ENCODE results near the gene MAGEB3.

GRCh38 chrX:30230560-30230933, at the start of gene MAGEB3:
Gene MAGEB3 (plus strand): TSS chrX:30230657.
- PRO-cap, result no peak

DNA sequence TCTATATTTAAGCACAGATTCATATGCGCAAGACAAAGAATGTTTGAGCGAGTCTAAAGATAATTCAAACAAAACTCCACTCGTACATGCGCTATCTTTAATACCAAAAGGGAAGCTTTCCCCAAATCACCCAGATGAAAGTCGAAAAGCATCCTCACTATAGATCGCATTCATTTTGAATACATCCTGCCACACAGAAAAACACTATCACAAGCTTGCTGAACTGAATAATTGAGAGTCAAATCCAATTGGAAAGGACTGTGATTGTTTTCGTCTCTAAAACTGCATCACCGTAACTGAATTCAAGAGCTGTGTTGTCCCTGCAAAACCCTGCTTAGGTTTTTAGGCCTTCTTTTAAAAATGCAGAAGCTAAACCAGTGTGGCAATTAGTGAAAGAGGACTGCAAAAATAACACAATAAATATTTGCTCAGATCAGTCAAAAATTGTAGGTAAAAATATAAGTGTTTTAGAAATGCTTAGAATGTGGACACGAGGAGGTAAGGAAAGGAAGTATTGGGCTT, 586 bp downstream of the TASL start:
- PRO-cap, result no peak

GRCh38 chrX:30652350-30653249, 623 bp upstream of the GK start:
- PRO-cap, result unidirectional peak, plus-strand start at chrX:30652654; bidirectional peak, plus-strand start at chrX:30652676, minus-strand start at chrX:30652706; bidirectional peak, plus-strand start at chrX:30652913, minus-strand start at chrX:30652868; bidirectional peak, plus-strand start at chrX:30653377, minus-strand start at chrX:30653166

- PRO-cap, result unidirectional peak, plus-strand start at chrX:30888523
Observed at GRCh38 chrX:30888434-30888728, 673 bp downstream of the TAB3 start.

- PRO-cap, result no peak
Observed at GRCh38 chrX:30889791-30890055, 669 bp upstream of the TAB3 start.

DNA sequence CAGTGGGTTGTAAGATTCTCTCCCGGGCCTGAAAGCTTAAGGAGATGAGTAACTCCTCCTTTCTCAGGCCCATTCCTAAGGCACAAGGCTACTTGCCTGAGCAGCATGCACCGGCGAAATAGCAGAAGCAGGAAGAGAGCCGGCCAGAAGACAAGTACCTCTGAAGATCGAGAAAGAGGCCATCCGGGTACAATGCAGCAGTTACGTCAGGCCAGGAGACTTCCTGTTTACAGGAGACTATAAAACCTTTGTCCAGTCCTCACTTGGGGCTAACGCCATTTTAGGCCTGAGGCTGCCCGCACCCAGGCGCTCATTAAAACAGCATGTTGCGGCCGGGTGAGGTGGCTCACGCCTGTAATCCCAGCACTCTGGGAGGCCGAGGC, 790.9 kb upstream of the FTHL17 start:
- PRO-cap, result no peak

DNA sequence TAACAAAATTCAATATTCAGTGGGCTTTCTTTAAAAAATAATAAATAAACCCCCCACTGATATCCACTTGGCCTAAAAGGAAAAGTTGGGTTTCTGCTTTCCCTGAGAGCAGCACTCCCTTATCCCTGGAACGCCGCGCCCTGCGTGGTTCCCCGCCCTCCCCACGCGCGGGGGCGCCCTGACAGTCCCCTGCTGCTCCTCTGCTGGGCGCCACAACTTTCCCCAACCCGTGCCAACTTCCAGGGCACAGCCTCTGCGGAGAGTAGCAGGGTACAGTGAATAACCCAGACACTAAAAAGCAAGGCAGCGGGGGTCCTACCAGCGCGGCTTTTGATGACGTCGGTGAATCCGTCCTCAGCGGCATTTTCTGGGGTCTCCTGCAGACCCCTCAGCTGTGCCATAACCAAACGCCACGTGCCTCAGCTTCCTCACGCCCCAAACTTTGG, 405.9 kb downstream of the FAM47A start:
- PRO-cap, result no peak

DNA sequence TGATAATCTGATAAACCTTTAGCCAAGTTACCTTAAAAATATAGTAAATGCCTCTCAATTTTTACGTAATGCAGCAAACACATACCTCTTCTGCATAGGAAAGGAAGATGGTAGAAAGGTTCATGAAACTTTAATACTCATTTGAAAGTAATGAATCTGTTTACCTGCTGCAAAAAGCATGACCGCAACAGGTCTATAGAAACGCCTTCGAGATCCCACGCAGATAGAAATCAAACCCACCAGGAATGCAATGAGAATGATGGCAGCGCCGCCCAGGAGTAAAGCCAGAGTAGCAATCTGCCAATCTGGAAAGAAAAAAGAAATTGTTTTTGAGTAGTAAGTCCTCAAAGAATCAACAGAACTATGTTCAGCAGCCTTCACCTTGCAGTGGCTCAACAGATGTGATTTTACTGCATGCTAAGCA, 18.0 kb downstream of the TMEM47 start:
- PRO-cap, result no peak

GRCh38 chrX:37833822-37834162, 13.6 kb downstream of the DYNLT3 start:
- PRO-cap, result no peak

- PRO-cap, result no peak
Observed at GRCh38 chrX:38219928-38220371, 721 bp downstream of the SRPX start.

DNA sequence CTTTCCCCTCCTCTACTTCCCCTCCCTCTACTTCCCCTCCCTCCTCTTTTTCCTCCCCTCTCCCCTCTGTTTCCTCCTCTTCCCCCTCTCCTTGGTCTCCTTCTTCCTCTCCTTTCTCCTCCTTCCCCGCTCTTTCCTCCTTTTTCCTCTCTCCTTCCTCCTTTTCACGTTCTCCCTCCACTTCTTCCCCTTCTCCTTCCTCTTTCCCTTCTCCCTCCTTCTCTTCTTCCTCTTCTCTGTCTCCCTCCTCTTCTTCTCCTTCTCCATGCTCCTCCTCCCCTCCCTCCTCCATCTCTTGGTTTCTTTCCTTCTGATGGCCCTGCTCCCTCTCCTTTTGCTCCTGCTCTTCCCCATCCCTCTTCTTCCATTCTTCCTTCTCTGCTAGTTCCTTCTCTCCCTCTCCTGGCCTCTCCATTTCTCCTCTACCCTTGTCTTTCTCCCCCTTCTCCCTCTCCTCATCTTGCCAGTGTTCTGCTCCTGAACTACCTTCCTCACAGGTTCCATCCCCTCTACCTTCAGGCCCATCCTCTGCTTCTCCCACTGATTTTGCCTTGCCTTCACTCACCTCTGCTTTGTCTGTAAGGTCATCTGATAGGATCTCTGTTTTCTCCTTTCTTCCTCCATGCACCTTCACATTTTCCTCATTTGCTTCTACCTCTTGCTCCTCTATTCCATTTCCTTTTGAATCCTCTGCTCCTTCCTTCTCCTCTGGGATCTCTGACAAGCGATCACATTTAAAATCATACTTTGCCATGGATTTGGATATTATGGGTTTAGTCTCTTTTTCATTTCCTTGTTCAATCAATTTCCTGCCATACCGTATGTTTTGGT, 40.6 kb downstream of the RPGR start:
- PRO-cap, result no peak

DNA sequence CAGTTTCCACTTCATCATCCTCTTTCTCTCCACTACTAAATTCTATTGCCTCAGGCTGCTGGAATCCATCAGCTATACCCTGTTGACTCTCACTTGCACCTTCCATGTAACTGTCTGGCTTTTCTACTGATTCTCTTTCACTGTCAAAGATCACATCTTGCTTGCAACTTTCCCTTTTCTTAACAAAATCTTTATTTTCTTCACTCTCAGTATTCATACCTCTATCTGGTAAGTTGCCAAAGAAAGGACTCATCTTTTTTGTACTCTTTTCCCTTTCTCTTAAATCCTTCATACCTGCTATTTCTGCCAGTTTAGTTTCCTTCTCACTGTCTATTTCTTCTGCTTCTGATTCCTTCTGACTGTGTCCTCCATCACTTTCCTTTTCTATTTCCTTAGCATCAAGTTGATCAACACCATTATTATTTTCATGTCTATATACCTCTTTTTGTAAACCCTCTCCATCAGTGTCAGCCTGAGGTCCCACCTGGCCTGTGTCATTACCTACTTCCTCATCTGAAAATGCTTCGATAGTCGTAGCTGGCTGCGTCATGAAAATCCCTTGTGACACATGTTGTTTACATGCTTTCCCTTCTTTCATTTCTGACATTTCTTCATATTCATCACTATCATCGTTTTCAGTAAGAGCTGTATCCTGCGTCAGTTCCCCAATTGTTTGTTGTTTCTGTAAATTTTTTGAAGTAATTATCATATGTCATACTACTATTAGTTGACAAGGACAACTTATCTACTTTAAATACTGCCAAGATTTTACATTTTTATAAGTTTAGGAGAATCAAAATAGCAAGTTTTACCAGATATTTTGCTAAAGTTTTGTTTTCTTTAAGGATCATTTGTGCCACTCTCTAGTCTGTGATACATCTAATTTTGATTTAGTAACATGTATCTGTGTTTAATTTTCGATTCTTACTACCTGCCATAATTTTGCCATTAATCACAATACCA, 39.7 kb downstream of the RPGR start:
- PRO-cap, result no peak

DNA sequence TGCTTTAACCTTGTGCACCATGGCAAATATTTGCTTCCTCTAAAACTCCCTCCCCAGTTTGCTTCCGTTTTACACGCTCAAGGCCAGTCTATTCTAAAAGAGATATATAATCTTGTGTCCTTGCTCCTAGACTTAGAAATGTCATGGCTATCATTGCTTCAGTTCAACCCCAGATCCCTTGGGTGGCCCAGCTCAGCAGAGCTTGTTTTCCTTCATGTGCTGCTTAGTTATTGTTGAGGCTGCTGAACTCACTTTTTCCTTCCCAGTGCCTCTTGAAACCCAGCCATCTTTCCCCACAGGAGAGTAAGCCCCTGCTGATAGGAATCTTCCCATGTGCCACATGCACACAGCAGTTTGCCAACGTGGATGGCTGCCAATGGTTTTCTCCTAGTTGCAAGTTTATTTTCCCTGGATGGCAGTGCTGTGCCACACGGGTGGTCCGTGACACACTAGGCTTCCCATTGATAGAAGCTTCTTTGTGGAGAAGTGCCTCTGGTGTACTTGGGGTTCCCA, 76.0 kb downstream of the TSPAN7 start:
- PRO-cap, result no peak

- PRO-cap, result bidirectional peak, plus-strand start at chrX:38805244, minus-strand start at chrX:38805084
Observed at GRCh38 chrX:38804541-38805291, 3.5 kb downstream of the MID1IP1 start.

DNA sequence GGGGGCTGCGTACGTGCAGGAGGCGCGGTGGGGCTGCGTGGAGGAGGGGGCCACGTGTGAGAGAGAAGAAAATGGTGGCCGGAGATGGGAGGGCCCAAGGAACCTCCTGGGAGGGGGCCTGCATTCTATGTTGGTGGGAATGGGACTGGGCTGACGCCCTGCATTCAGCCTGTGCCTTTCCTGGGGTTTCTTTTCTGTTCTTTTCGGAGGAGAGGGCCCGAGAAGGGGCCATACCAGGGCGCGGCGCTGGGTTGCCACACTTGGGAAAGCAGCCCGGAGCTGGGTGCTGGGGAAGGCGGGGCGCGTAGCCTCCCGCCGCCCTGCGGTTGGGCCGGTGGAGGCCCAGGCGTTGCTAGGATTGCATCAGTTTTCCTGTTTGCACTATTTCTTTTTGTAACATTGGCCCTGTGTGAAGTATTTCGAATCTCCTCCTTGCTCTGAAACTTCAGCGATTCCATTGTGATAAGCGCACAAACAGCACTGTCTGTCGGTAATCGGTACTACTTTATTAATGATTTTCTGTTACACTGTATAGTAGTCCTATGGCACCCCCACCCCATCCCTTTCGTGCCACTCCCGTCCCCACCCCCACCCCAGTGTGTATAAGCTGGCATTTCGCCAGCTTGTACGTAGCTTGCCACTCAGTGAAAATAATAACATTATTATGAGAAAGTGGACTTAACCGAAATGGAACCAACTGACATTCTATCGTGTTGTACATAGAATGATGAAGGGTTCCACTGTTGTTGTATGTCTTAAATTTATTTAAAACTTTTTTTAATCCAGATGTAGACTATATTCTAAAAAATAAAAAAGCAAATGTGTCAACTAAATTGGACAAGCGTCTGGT, 4.6 kb downstream of the MID1IP1 start:
- PRO-cap, result bidirectional peak, plus-strand start at position 64 of the sequence, minus-strand start outside the sequence; unidirectional peak, minus-strand start at position 510 of the sequence

GRCh38 chrX:39811344-39811729, 286.4 kb downstream of the BCOR start:
- PRO-cap, result no peak

GRCh38 chrX:39860202-39861010, 237.4 kb downstream of the BCOR start:
- PRO-cap, result unidirectional peak, minus-strand start at chrX:39860417

GRCh38 chrX:39886238-39886685, 211.5 kb downstream of the BCOR start:
- PRO-cap, result no peak

DNA sequence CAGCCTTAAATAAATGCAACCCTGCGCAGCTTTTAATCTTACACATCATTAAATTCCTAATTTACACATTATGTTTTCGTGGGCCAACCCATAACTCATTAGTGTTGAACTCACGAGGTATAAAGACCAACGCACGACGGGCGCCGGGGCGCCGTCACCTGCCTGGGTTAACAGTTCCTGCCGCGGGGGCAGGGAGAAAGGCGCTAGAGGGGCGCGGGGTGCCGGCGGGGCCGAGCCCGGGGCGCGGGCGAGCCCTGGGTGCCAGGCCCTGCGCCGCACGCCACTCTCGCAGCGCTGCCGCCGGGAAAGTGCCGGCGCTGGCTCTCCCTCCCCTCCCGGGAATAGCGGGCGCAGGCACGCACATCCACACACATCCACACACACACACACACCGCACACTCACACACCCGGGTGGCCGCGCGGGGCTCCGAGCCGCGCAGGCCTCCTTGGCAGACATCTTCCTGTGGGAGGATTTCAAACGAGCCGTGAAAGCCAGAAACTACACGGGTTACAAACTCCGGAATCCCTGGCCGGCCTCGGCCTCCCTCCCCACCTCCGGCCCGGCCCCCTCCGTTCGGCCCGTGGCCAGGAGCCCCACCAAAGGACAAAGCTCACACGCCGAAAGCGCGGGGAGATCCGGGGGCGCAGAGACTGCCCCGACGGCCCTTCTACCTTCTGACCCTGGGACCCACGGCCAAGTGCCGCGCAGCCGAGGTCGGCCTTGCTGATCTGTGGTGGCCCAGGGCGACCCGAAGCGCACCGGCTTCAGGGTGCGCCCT, 92.4 kb downstream of the BCOR start:
- PRO-cap, result no peak

GRCh38 chrX:40006008-40006539, 91.7 kb downstream of the BCOR start:
- PRO-cap, result no peak

Data from mucosa of descending colon (tissue), 1 donor.